Left lobe of liver (tissue), 1 donor: ENCODE data around the genes LSMEM1 and TMEM168.

DNA sequence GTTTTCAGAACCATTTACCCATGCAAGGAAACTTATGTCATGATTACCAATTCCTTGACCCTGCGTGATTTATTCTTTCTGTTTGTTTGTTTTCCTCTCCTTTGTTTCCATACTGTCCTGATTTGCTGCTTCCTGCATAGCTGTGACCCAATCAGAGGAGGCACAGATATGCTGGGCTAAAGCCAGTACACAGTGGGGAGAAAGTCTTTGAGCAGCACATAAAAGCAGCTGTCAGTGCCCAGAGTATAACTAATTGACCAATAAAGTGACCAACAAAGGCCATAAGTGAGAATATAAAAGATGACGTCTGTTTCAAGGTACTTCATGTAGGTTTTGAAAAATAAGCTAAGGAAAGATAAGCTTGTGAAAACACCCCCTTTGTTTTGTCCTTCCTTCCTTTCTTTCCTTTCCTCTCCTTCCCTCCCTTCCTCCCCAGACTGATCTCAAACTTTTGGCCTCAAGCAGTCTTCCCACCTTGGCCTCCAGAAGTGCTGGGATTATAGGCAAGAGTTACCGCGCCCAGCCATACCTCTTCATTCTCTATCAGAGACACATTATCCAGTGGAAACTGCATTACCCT lies 16.9 kb downstream of the BCAP29 start:
- PRO-cap, result no peak

DNA sequence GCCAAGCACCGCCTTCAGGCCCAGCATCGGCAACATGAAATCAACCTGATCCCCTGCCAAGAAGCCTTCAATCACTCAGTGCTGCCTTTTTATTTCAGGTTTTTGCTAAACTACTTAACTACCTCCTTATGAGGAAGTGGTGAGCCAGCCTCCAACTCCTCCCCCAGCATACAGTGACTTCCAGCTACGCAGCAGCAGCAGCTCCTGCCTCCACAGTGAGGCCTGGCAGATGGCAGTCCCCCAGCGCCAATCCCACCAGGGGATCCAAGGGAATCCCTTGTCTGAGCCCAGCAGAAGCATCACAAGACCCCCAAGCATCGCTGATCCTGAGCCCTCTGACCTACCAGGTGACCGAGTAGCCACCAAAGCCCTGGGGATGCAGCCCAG lies 31.9 kb upstream of the SLC26A4 start:
- PRO-cap, result no peak

DNA sequence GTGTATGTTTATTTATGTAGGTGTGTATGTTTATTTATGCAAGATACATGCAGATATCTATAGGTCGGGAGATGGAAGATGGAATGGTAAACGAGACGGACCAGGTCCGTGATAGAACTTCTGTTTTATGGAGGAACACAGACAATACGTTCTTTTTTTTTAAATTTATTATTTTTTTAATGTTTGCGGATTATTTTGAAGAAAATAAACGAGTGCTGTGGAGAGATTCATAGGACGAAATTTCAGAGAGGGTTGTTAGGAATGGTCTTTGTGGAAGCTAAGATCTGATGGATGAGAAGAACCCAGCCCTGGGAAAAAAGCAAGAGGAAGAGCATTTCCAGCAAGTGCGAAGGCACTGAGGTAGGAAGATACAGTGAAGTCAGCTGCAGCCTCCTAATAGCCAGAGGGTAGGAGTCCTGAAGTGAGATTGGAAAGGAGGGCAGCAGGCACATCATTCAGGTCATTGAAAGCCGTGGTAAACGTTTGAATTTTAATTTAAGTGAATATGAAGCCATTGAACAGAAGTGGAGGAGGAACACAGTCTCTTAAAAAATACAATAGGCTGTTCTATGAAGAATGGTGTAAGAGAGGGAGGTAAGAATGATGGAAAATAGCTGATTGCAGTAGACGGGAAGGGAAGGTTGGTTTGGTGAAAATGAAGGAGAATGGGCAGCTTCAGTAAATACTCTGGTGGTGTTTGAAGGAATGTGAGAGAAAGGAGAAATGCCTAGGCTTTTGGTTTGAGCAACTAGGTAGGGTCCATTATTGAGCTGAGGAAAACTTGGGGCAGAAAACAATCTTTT lies 1.3 kb downstream of the CBLL1 start:
- PRO-cap, result no peak

DNA sequence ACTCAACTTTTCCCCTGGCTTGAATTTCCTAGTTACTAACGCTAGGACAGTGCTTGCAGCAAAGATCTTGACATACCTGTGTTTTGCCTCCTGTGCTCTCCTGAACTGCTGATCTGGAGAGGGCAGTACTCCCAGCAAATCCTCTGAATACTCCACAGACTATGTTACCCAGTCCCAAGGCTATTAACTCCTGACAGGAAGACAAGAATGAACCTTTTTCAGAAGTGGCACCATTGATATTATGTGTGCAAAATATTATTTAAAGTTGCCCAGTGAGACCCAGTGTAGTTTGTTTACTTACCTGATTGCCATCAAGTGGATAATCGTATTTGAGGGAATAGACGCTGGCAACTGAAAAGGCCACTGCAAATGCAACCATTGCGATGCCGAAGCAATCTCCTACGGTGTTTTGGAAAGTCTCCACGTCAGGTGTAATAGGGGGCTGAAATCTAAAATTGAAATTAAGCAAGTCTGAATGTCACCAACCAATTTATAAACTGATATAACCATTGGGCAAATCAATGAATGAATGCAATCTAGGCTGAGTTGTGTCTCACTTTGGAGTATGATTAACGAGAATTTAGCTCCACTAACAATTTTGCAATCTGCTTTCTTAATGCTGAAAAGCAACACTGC lies 20.0 kb downstream of the SLC26A3 start:
- PRO-cap, result no peak

- PRO-cap, result no peak
Observed at GRCh38 chr7:107961235-107962003, 41.5 kb downstream of the LAMB1 start.

DNA sequence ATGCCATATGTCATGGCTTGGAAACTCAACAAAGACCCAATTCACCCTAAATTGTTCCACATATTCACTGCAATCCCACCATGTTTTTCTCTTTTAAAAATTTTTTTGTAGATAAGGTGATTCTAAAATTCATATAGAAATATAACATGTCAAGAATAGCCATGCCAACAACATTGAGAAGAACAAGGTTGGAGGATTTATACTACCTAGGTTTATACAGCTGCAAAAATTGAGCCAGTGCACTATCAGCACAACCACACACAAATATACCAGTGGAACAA lies 21.5 kb downstream of the PNPLA8 start:
- PRO-cap, result no peak

DNA sequence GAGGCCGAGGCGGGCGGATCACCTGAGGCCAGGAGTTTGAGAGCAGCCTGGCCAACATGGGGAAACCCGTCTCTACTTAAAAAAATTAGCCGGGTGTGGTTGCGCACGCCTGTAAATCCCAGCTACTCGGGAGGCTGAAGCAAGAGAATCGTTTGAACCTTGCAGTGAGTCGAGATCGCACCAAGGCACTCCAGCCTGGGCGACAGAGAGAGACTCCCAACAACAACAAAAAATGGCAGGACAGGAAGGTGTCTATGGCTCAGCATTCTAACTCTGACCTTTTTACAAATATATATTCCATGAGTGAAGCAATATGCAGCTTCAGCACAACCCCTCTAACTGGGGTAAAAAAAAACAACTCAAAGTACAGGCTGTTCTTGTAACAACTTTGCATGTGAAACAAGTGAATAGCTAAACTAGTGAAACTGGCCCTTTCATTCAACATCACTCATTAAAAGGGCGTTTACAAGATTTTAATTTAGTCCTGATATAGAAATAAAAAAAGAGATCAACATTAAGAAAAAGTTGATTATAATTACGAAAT lies 1.3 kb downstream of the PNPLA8 start:
- PRO-cap, result bidirectional peak, plus-strand start at position 414 of the sequence, minus-strand start at position 266 of the sequence

GRCh38 chr7:108525129-108525980 lies 580 bp downstream of the PNPLA8 start:
- PRO-cap, result bidirectional peak, plus-strand start at chr7:108525556, minus-strand start at chr7:108525467; bidirectional peak, plus-strand start at chr7:108525934, minus-strand start at chr7:108525721

DNA sequence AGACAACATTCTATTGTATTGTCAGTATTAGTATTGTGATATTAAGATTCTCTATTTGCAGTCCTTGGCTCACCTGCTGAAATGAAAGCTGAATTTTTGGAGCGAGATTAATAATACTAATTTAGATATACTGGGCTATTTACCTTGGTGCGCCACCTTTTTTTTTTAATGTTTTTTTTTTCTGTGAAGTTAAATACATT lies 1.4 kb downstream of the DNAJB9 start:
- PRO-cap, result no peak

DNA sequence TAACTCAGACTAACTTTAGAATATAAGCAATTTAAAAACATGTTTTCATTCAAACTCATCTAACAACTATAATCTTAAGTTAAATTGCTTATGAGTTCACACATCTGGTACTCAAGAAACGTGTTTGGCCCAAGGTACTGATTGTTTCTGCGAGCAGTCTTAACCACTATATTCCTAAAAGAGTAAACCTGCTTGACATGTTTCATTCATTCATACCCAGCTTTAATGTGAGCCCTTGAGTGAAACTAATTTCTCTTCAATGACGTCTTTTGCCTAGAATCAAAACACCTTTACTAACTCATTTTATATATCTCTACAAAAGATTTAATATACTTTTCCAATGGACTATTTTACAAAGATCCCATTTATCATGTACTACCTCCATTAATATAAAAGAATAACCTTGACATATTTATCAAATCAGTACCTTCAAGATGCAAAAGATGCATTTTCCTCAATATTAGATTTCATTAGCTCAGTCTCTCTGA lies 38.6 kb downstream of the IMMP2L start:
- PRO-cap, result unidirectional peak, plus-strand start at position 205 of the sequence

DNA sequence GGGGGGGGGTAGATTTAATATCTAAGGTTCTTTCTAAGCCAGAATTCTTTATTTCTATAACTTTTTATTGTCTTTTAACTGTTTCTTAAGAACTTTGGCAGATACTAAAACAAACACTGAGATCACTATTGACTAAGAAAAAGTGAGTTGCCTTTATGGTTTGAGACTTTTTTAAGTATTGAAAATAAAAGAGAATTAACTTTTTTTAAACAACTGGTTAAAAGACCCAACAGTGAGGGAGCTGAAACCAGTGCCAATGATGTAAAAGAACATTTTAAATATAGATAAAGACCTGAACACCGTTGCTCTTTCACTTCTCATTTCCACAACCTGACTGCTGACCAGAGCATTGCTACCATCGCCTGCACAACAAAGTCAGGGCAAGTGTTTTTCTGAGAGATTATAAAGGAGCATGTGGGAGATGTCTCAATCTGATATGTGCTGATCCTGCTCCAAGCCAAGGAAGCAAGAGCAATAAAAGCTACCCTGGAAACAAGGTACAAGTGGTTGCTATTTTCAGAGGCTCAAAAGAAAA lies 34.8 kb downstream of the IMMP2L start:
- PRO-cap, result no peak

- PRO-cap, result no peak
Observed at GRCh38 chr7:112111727-112112223, 94.4 kb downstream of the DOCK4 start.

GRCh38 chr7:112185784-112186328 lies 20.3 kb downstream of the DOCK4 start:
- PRO-cap, result no peak

DNA sequence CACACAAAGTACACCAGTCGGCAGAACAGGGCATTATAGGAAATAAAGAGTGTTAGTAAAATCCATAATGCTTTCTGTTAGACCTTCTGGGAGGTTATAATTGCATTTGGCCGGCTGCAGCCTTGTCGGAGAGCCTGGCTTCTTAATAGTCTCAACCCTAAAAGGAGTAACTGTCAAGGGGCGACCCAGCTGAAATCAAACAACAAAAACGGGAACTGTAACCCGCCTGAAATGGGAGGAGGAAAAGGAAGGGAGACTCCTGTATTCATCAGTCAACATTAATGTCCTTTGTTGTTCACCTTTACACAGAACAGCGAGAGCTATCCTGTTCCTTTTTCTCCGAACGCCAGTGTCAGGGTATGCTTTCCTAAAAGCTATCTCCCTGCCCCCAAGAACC lies 1.3 kb downstream of the DOCK4 start:
- PRO-cap, result no peak

DNA sequence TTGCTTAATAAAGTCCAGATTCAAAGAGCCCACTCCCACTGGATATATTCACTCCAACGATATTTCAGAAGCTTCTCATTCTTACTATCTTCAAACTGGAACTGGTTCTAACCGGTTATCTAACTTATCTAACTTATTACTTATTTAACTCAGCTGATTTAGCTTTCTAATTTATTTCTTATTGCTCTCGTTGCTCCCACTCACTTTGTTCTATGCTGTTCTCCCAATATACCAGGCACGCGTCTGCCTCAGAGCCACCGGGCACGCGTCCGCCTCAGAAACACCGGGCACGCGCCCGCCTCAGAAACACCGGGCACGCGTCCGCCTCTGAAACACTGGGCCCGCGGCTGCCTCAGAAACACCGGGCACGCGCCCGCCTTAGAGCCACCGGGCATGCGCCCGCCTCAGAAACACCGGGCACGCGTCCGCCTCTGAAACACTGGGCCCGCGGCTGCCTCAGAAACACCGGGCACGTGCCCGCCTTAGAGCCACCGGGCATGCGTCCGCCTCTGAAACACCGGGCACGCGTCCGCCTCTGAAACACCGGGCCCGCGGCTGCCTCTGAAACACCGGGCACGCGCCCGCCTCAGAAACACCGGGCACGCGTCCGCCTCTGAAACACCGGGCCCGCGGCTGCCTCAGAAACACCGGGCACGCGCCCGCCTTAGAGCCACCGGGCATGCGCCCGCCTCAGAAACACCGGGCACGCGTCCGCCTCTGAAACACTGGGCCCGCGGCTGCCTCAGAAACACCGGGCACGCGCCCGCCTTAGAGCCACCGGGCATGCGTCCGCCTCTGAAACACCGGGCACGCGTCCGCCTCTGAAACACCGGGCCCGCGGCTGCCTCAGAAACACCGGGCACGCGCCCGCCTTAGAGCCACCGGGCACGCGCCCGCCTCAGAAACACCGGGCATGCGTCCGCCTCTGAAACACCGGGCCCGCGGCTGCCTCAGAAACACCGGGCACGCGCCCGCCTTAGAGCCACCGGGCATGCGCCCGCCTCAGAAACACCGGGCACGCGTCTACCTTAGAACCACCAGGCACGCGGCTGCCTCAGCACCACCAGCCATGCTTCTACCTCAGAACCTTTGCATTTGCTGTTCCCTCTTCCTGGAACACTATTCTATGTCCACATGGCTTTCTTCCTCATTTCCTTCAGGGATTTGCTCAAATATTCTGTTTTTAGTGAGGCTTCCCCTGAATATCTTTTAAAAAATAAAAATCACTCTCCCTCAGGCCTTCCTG lies 58.8 kb upstream of the IFRD1 start:
- PRO-cap, result no peak

GRCh38 chr7:112480598-112481108 lies at the start of gene LSMEM1:
Gene LSMEM1, plus strand, starts transcription at chr7:112480991.
- PRO-cap, result no peak

DNA sequence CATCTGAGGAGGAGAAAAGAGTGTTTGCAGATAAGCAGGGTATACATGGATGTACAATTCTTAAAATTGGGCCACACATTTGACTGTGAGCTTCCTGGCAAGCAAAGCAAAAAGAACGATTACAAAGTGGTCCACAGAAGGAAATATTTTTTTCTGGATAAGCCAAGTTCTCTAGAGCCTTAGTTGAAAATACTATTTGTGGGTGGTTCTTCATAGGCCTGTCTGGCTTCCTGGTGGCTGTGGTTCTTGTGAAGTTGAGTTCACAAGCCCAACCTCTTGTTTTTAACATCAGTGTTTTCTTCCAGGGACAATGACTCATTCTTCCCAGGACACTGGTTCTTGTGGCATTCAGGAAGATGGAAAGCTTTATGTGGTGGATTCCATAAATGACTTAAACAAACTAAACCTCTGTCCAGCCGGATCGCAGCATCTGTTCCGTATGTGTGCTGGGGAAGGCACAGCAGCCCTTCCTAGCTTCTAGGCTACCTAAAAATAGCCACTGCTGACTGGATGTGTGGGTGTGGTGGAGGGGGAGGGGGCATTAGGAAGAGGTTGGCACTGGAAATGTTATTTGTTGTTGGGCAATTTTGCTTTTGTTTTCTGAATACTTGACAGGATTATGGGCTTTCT lies 3.8 kb downstream of the LSMEM1 start:
- PRO-cap, result no peak

DNA sequence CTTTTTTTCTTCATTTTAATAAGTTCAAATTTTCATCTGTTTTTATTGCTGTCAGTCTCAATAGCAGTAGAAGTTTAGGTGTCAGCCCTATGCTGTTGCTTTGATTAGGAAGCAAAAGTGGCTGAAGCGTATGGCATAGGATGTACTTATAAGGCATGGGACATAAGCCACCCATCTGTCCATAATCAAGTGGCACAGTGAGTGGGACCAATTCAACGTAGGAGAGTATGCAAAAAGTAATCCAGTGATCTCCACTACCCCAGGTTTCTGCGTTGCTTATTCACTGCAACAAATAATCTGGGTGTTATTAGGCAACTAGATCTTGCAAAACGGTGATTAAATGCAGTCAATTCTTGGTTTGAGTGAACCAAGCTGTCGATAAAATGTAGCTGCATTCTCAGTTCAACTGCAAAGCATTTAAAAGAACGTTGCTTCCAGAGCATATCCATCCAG lies 4.9 kb downstream of the LSMEM1 start:
- PRO-cap, result no peak

- PRO-cap, result bidirectional peak, plus-strand start at chr7:112790467, minus-strand start at chr7:112790393
Observed at GRCh38 chr7:112790229-112791060, at the start of gene TMEM168. Gene TMEM168, minus strand, starts transcription at chr7:112790393.

GRCh38 chr7:112985713-112986220 lies 46.1 kb upstream of the BMT2 start:
- PRO-cap, result no peak